Right ventricle myocardium (tissue), 1 donor: ENCODE data around the genes GAL and MRPL21.

DNA sequence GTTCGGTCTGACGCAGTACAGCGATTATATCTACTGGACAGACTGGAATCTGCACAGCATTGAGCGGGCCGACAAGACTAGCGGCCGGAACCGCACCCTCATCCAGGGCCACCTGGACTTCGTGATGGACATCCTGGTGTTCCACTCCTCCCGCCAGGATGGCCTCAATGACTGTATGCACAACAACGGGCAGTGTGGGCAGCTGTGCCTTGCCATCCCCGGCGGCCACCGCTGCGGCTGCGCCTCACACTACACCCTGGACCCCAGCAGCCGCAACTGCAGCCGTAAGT is 46.9 kb upstream of the PPP6R3 start:
- PRO-cap, 2 experiments = no peak in any of the 2 experiments

DNA sequence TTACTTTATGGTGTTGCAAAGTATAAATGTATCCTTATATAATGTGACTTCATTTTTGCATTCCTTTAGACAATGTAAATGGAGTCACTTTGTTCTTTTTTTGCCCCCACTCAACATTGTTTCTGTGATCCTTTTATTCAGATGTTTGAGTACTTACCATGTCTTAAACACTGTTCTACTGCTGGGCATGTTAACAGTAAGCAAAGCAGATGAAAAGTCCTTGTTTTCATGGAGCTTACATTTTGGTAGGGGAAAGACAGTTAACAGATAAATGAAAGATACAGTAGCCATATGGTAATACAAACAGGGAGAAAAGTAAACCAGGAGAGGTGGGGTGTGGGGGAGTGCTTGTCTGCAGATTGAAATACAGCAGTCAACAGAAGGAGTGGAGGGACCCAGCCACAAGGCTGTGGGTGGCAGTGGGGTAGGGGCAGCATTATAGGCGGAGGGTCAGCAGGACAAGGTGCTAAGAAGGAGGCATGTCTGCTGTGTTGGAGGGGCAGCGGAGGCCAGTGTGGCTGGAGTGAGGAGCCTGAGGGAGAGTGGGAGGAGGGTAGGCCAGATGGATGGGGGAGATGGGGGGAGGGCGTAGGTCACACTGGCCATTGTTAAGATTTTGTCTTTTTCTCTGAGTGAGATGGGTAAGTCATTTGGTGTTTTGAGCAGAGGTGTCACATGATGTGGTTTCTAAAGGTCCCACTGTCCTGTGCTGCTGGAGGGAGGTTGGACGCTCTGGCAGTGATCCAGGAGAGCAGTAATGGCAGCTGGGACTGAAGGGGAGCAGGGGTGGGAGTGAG is 9.5 kb downstream of the PPP6R3 start:
- PRO-cap, 2 experiments = no peak in any of the 2 experiments

DNA sequence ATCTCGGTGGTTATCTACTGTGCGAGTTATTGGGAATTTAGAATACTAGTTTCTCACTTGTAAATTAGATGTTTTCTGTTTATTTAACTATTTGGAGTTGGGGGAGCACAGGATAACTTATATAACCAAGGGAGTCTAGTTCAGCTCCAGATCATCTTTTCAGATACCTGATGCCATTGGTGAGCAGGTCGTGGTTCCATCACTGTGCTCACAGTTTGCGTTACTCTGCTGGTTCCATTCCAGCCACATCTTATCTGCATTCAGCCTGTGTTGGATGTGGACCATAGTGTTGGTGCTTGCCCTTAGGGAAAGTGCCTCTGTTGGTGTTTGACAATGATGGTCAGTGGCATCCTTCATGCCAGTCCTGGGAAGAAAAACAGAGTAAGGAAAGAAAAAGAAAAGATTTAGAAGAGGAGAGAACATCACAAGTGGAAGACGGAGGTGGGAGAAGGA is 104.6 kb downstream of the PPP6R3 start:
- PRO-cap, 2 experiments = no peak in any of the 2 experiments

GRCh38 chr11:68590578-68590921 is 93.8 kb upstream of the GAL start:
- PRO-cap, 2 experiments = no peak in any of the 2 experiments

DNA sequence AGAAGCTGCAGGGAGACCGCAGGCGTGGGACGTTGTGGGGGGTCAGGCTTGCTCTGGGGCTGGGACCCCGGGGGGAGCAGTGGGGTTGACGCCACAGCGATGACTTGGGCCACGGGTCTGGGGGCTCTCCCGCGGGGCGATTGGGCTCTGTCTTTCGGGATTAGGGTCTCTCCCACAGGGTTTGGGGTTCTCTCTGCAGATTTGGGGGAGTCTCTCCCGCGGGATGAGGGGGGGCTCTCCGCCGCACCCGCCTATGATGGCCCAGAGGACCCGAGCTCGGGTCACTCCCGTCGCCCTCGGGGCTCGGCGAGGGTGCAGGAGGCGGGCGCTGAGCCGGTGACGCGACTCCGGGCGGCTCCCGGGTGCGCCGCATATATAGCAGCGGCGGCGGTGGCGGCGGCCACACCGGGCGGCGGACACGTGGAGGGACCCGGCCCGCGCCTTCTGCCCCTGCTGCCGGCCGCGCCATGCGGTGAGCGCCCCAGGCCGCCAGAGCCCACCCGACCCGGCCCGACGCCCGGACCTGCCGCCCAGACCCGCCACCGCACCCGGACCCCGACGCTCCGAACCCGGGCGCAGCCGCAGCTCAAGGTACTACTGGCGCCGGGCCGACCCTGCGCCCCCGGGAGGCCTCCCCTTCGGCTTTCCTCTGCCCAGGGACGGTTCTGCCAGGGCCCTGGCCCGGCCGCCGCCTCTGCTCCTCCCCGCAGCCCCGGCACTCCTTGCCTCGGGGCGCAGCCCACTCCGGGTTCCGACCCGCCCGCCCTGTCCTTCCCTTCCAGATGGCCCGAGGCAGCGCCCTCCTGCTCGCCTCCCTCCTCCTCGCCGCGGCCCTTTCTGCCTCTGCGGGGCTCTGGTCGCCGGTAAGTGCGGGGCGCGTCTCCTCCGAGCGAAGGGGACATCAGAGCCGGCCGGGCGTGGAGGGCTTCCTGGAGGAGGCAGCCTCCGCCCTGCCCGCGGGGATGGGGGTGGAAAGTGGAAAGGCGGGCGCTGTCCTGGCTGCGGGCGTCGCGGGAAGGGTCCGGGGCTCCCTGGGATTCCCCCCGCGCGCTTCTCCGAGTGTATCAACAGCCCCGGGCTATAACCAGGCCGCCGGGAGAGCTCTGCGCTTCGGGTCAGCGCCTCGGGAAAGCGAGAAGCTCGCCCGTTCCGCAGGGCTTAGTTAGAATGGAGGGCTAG is at the start of gene GAL:
GAL (plus strand) TSS at position 403 of the 1,179 bp plus-strand sequence.
- PRO-cap, 2 experiments = no peak in any of the 2 experiments

DNA sequence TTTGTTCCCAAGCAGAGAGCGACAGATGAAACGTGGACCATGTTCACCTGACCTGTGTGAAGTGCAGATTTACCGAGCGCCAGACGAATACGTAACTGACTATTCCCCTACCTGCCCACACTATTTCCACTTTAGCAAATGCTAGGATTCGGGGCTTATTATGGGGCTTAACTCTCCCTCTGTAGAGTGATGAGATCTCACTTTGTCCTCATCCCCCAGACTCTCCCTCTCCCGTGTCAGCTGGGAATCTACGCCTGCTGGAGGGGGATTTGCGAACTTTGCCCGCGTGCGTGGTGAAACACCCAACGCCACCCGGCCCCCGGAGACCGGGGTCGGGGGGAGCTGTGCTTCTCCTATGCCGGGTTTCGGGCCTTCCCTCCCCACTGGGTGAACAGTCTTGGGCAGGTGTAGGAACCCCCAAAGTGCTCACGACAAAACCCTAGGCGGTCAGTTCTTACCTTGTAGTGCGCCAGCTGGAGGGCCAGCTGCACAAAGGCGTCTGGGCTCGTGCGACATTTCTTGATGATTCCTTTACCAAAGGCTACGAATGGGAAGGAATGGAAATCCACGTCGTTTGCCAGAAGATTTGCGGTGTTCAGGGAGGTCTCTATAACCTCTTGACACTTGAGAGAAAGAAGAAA is 21.6 kb upstream of the TESMIN start:
- PRO-cap, 2 experiments = no peak in any of the 2 experiments

DNA sequence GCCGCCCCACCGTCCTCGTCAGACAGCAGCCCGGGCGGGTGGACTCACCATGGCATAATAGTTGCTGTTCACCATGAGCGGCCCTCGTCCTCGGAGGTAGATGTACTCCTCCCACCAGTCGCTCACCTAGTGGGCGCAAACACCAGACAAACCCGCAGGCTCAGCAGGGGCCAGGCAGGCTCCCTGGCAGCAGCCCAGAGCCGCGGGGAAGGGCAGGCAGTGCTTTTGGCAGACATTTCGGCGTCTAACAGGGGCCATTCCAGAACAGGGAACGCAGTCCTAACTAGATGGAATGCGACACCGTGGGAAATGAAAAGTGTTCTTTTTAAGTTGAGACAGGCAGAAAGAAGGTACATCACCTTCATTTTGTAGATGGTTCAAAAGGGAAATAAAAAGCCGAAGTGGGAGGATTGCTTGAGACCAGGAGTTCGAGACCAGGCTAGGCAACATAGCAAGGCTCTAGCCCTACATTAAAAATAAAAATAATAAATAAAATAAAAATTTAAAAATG is 44.9 kb downstream of the CPT1A start:
- PRO-cap, 2 experiments = no peak in any of the 2 experiments

DNA sequence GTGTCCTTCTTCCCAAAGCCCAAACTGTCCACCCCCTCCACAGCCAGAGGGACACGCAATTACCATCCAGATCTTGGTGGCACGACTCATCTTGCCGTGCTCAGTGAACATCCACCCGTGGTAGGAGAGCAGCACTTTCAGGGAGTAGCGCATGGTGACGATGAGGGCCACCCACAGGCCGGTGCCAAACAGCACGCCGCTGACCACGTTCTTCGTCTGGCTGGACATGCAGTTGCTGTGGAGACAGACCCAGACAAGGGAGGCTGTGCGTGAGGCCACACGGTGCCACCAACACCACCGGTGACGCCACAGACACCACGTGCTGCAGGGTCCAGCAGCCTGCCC is 34.3 kb downstream of the CPT1A start:
- PRO-cap, 2 experiments = no peak in any of the 2 experiments

DNA sequence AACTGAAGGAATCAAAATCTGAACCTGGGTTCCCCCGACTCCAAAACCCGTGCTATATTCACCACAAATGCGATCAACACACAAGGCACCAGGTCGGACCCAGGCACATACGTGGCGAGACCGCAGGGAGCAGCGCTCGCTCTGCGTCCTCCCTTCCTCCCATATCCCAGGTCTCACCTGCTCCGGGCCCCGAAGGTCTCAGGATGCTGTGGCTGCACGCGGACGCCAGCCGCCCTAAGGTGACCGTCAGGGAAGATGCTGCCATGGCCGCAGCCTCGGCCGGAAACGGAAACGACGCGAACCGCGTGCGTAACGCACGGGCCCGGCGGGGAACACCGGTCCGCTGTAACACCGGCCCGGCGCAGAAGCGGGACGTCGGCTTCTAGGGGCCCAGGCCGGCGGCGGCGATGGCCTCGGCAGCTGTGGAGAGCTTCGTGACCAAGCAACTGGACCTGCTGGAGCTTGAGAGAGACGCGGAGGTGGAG is at the start of gene MRPL21:
MRPL21 (minus strand) TSS at position 287 of the 485 bp plus-strand sequence.
- PRO-cap, 2 experiments = peak in 2 of 2 experiments; most common plus-strand start position 362 of the sequence (in 2); most common minus-strand start position 287 of the sequence (in 2)

DNA sequence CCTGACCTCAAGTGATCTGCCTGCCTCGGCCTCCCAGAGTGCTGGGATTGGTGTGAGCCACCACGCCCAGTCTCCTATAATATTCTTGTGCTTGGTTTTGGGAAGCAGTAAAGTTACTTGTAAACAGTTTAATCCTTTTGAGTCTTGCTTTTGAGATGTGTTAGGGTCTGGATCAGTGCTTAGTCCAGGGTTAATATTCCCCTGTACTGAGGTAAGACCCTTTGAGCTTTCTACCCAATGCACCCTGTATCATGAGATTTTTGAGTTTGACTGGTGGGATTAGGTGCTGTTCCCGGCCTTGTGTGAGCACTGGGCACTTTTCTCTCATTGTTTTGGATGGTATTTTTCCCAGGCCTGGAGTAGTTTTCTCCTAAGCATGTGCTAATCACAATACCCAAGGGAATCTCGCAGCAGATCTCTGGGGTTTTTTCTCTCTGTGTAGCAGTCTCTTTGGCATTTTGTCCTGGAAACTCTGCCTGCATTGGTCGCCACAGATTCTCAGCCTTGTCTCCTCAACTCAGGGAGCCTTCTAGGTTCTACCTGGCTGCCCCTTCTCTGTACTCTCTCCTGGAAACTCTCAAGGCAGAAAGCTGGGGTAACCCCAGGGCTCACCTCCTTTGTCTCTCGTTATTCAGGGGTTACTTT is 19.9 kb downstream of the IGHMBP2 start:
- PRO-cap, 2 experiments = no peak in any of the 2 experiments

GRCh38 chr11:69018198-69018624 is 5.2 kb upstream of the MRGPRF start:
- PRO-cap, 2 experiments = no peak in any of the 2 experiments

DNA sequence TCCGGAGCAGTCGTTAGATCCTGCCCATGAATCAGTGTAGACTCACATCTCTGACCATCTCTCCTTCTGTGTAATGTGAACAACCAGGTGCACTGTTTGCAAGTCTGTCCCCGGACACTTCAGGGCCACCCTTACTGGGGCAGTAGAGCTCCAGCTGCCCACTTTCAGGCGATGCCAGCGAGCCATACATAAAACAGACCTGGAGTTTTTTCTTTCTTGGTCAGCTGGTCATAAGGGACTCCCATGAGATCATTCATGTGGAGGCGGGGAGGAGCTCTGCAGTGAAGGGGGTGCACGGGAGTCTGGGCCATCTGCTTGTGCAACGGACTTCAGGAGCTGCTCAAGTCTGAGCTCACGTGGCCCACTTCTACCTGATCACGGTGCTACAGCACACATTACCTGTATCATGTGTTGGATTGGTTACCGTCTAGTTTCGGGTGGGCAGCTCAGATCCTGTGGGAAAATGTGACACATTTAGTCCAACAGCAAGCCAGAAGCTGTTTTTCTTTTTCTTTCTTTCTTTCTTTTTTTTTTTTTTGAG is 9.2 kb upstream of the MRGPRF start:
- PRO-cap, 2 experiments = no peak in any of the 2 experiments

GRCh38 chr11:69114733-69115449 is 40.8 kb upstream of the SMIM38 start:
- PRO-cap, 2 experiments = peak in 1 of 2 experiments; most common plus-strand start chr11:69115023 (in 1); most common minus-strand start chr11:69114950 (in 1)

- PRO-cap, 2 experiments = no peak in any of the 2 experiments
These were observed 3.0 kb upstream of the MYEOV start for GRCh38 chr11:69290777-69291489.

- PRO-cap, 2 experiments = no peak in any of the 2 experiments
These were observed 3.3 kb upstream of the CCND1 start for GRCh38 chr11:69637613-69638051.

- PRO-cap, 2 experiments = peak in 2 of 2 experiments; most common plus-strand start chr11:69639200 (in 2); most common minus-strand start chr11:69639019 (in 2)
These were observed 1.8 kb upstream of the CCND1 start for GRCh38 chr11:69638797-69639831.

DNA sequence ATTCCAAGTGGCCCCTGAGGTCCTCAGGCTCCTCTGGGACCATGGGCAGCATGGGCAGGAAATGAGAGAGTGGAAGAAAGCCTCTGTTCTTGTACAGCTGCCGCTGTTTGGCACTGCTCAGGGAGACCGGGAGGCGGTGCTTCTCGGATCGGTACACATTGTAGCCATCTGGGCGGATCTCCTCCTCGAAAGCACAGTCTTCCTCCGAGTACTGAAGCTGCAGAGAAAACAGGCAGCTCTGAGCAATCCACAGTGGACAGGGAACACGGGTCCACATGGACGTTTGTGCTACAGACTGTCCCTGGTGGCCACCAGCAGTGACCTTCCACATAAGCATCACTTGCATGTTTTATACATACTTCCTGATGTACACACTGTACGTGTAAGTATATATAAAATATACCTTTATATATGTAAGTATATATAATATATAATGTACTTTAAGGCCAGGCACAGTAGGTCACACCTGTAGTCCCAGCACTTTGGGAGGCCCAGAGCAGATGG is 4.4 kb downstream of the FGF19 start:
- PRO-cap, 2 experiments = no peak in any of the 2 experiments

DNA sequence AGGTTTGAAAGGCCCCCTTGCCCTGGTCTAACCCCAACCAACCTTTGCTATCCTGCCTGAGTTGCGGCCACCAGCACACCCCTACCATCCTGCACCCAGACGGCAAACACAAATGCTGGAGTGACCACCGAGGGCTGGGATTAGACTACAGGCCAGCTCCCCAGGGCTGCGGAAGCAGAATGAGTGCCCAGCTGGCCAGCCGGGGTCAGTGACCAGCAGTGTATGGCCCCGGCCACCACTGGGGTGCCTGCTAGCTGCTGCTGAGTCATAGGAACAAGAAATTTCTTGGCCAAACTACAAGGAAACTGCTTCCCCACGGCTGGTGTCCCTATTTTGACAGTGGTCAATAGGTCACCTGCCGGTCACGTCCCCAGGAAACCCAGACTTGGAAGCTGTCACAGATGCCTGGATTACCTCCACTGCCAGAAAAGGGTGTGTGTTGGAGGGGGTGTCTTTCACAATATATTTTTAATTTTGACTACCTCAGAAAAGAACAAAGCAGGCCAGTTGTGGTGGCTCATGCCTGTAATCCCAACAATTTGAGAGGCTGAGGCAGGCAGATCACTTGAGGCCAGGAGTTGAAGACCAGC is 81.4 kb upstream of the FGF3 start:
- PRO-cap, 2 experiments = no peak in any of the 2 experiments

DNA sequence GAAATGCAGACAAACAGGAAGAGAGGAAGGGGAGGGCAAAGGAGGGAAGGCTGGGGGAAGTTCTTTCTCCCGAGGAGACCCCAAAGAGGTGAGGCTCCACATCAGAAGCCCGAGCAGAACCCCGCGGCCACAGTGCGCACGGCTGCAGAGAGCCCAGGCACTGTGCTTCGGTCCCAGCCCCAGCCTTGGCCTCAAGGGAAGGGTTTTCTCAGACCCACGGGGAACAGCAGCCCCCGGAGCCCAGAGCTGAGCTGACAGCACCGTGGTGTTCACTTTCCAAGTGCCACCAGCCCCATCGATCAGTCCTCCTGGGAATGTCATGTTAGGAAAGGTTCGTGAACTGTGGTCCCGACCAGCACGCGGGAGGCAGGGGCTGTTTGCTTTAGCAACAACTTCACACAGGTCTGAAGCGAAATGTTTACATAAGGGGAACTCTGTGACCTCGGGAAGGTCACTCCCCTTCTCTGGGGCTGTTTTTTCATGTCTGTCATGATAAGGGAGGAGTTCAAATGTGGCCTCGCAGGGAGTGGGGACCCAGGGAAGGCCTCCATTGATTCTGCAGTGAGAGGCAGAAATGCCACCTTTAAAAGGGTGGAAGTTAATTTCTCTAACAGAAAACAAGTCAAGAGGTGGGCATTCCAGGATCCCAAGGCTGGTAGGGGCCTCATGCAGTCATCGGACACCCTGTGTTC is 107.8 kb upstream of the ANO1 start:
- PRO-cap, 2 experiments = no peak in any of the 2 experiments

DNA sequence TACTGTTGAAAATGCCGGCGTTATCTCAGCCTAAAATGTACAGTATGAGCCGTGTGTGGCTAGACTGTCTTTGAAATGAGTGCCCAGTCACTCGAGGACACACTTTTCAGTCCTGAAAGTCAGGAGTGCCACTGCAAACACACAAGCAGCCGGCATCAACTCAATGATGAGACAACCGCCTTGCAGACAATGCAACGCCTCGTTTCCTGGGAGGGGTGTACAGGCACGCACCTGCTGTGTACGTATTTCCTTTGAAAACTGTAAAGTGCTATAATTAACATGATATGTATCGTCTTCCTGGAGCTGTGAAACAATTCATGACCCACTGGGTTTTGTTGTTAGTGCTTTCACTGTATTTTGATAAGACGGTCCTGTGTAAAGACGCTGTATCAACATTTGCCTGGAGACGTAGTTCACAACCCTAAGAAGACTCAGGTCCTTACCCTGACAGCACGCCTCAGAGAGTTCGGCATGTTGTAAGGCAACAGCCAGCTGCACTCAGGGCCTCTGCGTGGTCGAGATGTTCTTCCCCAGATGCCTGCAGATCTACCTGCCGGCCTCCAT is 105.8 kb upstream of the ANO1 start:
- PRO-cap, 2 experiments = no peak in any of the 2 experiments